A172 (cell line): ENCODE measurements around the genes DLX4 and SAMD14.

DNA sequence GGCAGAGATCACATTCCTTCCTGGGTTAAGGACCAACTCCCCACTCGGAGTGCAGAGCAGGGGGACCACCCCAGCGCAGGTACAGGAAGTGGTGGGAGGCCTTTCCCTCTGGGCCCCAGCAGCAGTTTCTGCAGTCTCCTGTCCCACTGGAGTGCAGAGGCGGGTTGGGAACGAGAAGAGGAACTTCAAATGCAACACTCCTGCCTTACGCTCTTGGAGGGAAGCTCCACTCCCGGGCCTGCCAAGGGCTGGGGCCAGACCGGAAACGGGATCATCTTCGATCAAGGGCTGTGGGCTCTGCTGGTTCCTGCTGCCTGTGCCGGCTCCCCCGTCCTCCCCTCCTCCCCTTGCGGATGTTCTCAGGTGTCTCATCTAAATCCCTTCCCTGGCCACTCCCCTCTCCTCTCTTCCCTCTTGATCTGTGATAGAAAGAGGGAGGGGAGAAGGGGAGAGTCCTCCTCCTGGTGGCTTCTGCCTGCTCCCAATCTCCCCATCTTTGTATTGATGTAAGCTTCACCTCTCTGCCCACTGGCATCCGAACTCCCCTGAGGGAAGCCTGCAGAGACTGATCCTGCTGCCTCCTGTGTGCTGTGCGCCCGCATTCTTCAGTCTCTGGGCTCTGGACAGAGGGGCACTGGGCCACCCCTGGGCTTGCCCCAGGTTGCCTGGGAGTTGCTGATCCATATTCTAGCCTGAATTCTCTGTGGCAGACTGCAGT, 8.8 kb upstream of the NGFR start:
- RAMPAGE, long total RNA = no peak

DNA sequence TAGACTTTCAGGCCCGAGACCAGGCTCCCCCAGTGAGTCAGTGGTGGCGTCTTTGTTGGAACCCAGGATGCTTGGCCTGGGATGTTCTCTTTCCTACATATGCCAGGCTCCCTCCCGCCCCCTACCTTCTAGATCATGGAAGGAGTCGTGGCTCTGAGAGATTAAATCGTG, 2.9 kb downstream of the NGFR start:
- RAMPAGE, long total RNA = no peak

DNA sequence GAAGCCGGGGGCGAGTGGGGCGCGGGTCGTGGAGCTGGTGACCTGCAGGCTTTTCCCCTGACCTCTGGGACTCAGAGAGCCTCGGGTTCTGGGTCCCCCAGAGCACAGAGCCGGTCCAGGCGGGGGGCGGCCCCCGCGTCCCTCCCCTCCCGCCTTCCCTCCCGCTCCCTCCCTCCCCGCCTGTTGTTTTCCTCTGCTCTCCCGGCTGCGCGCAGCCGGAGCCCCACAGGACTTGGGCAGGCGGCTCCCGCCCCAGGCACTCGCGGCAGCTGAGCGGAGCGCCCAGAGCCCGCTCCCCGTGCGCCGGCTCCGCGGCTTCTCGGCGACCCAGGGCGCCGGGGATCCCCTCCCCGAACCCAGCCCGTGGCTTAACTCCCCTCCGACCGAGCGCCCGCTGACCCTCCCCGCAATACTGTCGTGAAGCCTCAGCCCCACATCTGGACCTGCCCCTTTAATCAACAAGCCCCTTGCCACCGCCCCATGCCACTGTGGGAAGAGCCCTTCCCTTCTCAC, 975 bp downstream of the NXPH3 start:
- RAMPAGE, long total RNA = no peak

- RAMPAGE, long total RNA = no peak
Observed at GRCh38 chr17:49616345-49617126, 40.9 kb downstream of the NXPH3 start.

DNA sequence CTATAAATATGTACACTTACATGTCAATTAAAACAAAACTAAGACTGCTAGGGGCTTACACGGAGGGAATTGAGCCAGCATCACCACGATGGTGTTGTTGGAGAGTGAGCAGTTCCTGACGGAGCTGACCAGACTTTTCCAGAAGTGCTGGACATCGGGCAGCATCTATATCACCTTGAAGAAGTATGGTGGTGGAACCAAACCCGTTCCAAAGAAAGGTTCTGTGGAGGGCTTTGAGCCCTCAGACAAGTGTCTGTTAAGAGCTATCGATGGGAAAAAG, 6.7 kb downstream of the KAT7 start:
- RAMPAGE, long total RNA = no peak

DNA sequence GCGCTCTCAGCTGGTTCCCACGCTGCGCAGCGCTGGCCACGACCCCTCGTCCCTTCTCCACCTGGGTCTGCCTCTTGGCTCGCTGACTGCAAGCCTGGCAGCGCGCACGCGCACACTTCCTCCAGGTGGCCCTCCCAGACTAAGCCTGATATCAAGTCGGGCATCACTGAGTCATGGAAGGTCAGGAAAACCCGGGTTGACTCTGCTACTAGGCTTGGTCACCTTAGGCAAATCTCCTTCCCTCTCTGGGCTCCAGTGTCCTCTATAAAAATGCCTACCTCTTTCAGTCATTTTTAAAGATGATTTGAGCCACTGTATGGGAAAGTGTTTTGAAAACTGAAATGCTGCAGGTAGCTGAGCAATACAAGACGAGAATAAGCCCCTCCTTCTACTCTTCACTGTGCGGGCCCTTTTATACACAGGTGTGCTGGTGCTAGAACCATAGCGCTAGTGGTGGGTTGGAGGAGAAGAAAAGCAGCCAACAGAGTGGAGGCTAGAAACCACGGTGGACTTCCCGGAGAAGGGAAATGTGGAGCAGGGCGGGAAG, 58.3 kb upstream of the DLX4 start:
- RAMPAGE, long total RNA = no peak

DNA sequence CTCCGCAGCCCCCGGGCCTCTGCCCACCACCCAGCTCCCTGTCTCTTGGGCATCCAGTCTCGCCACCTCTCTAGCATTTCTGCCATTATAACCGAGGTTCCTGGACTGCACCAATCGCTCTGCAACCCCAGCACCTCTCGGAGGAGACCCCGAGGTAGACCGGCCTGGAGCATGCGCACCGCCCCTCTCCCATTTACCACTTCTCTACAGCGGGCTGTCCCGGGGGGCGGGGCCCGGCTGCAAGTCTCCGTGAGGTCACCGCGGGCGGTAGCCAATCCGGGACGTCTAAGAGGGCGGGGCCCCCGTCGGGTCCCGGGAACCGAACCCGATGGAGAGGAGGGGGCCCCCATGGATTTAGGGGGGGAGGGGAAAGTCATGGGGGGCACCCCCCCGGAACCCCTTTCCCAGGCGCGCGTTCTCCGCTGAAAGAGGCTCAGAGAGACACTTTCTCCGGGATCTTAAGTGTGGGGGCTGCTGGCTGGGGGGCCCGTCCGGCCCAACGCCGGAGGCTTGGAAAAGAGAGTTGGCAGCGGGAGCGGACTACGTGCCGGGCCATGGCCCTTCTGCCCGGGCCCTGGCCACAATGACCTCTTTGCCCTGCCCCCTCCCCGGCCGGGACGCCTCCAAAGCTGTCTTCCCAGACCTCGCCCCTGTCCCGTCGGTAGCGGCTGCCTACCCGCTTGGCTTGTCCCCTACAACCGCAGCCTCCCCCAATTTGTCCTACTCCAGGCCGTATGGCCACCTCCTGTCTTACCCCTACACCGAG, at the start of gene DLX4:
TSS of gene DLX4 (plus strand) at position 305 of the 766 bp plus-strand sequence.
- RAMPAGE, long total RNA = no peak

GRCh38 chr17:49987819-49988291, 7.2 kb downstream of the DLX3 start:
- RAMPAGE, long total RNA = no peak

- RAMPAGE, long total RNA = no peak
Observed at GRCh38 chr17:50057596-50058219, 1.8 kb downstream of the ITGA3 start.

DNA sequence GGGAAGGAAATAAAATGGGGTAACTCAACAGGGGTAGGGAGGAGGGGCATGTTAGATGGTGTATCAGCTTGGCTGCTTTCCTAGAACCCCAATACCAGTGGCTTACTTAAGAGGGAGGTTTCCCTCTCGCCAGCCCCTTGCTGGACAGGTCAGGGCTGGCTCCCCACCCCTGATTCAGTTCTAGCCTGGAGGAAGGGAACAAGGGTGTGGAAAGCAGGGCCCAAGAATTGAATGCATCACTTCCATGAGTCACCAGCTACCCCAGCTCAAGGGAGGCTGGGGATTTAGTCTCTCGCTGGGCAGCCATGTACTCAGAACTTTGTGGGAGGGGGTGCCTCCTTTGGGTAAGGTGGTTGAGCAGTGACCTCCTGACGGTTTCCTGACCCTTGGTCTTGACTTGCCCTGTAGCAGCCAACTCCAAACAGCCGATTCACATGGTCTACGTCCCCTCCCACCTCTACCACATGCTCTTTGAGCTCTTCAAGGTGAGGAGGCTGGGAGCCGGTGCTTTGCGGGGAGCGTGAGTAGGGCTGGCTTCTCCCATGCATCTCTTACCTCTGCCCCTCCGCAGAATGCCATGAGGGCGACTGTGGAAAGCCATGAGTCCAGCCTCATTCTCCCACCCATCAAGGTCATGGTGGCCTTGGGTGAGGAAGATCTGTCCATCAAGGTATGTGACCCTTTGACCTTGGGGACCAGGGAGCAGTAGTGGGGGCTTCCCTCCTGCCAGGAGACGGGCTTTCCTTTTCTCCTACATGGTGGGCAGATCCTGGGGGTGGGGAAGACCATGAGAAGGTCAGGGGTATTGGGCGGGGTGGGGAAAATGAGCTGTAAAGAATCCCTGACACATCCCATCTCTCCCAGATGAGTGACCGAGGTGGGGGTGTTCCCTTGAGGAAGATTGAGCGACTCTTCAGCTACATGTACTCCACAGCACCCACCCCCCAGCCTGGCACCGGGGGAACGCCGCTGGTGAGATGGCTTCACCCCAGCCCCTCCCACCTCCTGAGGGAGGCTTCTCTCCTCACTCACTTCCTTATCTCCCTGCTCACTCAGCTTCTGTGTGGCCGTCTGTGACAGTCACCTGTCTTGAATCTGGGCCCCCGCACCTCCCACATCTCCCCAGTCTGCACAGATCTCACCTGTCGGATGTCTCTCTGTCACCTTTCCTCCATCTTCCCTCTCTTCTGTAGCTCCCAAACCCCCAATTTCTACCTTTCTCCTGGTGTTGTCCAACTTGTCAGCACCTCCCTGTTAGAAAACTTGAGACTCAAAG, 13.0 kb downstream of the PDK2 start:
- RAMPAGE, long total RNA = no peak

DNA sequence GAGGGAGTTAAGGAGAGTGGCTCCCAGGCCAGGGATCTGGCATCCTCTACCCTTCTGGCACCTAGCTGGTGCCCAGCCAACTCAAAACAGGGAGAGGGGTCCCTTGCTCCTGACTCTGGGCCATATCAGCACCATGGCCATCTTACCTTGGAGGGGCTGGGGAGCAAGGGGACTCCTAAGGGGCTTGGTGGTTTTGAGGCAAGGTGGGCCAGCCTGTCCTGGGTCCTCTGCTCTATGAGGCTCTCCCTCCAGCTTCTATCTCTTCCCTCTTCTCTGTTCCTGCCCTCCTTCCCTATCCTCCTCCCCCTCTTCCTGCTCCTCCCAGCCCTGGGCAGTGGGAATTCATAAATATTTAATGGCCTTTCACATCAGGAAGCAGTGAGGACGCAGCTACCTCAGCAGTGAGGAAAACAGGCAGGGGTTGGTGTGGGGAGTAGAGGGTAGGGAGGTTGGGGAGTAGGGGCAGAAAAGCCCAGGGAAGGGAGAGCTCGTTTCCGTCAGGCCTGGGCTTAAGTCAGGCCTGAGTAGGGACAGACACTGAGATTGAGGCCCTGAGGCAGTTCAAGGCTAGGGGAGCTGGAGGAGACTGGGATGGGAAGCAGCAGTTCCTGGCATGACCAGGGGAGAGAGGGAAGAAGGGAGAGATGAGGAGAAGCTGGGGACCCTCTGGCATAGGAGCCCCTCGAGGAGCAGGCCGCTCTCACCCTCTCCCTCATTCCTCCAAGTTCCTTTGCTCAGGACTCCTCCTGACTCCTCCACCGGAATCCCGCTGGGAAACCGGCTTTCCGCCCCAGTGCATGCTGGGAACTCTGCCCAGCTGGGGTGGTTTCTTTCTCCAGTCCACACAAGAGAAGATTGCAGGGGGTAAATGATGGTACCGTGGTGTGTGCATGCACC, 6.3 kb downstream of the SAMD14 start:
- RAMPAGE, long total RNA = no peak

DNA sequence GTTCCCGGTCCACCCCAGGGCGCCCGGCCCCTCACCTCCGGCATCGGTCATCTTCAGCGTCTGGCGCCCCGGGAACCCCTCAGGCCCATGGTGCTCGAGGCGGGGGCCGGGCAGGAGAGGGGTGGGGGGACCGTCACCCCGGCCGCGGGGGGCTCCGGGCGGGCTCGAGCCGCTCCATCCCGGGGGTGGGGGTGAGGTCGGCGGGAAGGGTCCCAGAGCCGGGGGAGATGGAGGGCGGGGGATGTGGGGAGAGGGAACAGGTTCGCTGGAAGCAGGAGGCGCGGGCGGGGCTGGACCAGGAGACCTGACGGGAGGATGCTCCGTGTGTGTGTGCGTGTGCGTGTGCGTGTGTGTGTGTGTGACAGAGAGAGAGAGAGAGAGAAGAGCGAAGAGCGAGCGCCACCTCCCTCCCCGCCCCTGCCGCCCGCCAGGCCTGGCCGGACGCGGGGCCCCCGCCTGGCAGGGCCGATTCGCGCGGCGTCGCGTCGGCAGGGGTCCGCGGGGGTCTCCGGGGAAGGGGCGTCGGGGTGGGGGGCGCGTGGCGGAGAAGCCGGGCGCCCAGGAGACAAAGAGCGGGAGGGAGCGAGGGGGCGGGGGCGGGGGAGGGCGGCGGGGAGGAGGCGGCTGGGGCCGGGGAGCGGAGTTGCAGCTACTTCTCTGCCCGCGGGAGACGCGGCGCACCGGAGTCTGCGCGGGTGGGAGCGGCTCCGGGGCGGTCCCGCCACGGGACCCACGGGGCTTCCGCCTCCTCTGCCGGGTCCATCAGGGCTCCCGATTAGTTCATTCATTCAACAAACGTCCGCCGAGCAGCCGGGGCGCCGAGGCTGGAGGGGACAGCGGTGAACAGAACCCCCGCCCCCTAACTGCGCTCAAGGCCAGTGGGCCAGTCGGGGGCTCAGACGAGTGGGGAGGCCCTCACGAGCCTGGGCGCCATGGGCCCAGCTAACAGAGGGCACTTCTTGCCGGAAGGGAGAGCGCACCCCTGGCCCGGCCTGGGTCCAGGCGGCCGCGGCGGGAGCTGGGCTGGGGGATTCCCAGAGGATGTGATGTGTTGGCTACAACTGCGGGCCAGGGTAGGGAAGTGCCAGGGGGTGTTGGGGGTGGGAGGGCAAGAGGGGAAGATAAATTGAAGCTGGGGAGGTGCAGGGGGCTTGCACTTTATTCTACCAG, at the start of gene SAMD14:
TSS of gene SAMD14 (minus strand) at position 679 of the 1,170 bp plus-strand sequence.
- RAMPAGE, long total RNA = no peak

DNA sequence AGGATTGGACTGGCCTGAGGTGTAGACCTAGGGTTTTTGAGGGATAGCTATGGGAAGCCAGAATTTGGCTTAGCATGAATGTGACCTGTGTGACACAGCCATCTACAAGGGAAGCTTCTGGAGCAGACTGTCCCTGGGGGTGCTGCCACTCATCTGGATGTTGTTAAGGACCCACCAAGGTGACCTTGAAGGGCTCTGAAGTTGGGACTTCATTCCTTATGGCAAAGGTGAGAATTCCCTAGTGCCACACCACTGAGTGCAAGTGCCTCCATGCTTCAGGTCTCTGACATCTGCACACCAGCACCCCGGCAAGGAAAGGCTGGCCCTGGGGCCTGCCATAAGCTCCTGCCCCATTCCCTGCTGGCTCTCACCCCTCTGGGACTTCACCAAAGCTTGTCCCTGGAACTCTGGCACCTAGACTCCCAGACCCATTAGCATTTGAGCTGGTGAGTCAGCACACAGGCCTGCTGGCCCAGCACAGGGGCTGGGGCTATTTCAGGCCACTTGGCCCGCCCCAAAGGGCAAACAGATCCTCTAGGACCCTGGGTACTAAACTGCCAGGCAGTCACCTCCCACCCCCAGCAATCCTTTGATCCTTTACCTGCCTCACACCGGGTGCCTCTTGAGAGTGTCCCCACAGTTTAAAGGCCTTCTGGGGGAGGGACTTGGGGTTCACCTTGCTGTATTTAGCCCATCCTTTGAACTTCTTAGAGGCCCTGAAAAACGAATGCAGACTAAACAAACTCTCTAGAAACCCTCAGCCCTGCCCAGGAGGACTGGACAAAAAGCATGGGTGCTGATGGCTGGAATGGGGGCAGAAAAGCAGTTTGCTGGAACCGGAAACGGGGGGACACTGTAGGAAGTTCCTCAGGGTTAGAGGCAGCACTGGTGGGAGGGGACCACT, 3.1 kb upstream of the SAMD14 start:
- RAMPAGE, long total RNA = no peak

DNA sequence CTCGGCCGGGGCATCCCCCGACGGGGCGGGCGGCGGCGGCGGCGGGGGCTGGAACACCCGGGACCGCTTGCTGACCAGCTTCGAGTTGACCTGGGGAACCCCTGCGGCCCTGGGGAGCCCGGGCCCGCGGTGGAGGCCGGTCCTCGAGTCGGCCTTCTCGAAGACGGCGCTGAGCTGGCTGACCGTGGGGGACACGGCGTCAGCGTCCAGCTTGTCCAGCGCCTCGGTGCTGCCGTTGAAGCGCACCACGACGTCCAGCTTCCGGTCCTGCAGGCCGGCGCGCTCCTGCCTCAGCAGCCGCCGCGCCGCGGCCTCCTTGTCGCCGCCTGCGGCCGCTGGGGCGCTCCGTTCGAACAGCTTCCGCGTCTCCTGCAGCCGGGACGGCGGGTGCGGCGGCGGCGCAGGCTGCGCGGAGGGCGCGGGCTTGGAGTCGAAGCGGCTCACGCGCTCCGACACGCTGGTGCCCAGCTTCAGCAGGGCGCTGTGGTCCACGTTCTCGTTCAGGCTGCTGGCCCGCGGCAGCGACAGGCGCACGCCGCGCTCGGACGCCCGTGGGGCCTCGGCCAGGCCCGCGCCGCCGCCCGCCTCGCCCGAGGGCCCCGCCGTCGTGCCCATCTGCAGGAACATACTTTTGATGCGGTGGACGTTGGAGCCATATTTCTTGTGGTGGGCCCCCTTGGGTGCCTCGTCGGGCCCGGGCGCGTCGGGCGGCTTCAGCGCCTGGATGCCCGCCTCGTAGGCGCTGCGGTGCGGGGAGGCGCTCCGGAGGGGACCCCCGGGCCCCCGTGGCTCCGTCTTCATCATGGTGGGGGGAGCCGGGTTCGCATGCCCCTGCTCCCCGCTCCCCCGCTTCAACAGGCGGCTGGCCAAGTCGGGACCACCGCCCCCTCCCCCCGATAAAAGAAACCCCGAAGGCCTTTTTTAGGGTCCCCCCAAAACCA, 497 bp downstream of the PPP1R9B start:
- RAMPAGE, long total RNA = no peak

DNA sequence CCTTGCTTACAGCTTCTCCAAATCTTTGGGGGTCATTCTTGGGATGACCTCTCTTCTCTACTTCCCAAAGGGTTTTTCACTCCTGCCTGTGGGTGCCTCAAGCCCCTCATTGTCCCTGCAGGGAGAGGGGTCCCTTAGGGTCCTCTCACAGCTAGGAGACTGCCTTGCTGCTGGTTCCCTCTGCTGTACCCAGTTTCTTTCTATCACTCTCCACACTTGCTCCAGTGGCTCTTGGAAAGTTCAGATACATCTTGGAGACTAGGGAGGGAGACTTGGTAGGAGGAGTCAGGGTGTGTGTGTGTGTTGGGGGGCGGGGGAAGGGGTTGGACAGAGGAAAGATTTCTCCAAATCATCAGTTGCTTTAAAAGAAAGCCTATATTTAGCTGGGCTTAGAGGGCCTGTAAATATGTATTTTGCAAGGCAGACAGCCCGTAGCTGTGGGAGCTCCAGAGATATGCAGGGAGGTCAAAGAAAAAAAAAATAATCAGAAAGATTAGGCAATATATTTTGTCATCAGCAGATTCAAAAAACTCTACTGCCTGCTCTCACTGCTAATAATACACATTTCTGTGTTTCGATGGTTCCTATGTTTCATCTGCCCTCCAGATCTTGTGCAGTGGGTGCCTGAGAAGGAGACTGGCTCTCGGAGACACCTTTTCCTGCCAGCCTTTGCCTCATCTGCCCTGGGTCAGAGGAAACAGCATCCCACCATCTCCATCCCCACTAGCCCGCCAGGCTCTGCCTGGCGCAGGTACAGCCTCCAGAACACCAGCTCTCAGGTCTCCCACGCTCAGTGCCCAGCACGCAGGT, 4.7 kb upstream of the PPP1R9B start:
- RAMPAGE, long total RNA = no peak

- RAMPAGE, long total RNA = no peak
Observed at GRCh38 chr17:50214903-50215413, 13.5 kb upstream of the COL1A1 start.

GRCh38 chr17:50263430-50264002, 10.8 kb upstream of the TMEM92 start:
- RAMPAGE, long total RNA = no peak

DNA sequence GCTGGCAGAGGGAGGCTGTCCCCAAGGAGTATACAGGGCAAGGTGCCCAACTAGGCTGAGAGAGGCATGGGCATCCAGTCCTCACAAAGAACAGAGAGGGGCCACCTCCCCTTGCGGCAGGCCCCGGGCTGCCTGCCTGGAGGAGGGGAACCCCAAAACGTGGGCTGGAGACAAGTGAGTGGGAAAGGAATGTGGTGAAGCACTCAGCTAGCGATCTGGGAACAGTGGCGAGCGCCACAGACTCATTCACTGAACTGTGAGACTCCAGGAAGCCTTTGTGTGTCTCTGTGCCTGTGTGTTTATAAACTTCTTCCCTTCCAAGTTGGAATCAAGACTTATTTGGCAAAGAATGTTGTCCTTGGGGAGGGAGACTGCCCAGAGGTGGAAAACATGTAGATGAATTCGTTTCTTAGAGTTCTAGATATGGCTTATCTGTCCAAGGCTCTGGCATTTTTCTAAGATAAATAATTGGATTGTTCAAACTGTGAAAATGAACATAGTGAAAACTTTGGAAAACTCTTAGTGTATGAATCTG, 30.8 kb downstream of the TMEM92 start:
- RAMPAGE, long total RNA = no peak

- RAMPAGE, long total RNA = no peak
Observed at GRCh38 chr17:50347284-50348032, 1.5 kb downstream of the XYLT2 start.

DNA sequence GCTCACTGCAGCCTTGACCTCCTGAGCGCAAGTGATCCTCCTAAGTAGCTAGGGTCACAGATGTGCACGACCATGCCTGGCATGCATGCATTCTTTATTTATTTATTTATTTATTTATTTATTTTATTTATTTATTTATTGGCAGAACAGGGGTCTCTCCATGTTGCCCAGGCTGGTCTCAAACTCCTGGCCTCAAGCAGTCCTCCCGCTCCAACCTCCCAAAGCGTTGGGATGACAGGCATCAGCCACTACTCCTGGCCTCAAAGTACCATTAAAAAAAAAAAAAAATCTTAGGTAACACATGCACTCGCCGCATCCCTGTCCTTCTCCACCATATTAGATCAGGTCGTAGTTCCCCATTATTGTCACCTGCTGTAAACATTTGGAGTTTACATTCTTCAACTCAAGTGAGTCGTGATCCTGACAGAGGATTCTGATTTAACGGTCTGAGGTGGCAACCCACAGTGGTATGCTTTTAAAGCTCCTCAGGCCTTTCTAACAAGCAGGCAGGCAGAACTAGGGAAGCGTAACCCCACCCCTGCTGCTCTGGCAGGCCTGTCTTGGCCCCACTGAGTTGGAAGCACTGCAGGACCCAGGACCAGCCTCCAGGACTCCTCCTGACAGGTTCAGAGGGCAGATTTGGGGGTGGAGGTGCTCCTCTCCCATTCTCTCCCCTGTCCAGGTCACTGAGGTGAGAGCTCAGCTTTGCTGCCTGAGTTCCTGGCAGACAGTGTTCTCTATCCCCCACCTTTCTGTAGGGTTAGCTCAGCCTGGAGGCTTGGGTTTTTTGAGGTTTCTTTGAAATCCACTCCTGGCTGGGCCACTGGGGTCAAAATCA, 9.9 kb downstream of the MRPL27 start:
- RAMPAGE, long total RNA = no peak